ENCODE results near the genes CYSLTR2 and TRIM13.

DNA sequence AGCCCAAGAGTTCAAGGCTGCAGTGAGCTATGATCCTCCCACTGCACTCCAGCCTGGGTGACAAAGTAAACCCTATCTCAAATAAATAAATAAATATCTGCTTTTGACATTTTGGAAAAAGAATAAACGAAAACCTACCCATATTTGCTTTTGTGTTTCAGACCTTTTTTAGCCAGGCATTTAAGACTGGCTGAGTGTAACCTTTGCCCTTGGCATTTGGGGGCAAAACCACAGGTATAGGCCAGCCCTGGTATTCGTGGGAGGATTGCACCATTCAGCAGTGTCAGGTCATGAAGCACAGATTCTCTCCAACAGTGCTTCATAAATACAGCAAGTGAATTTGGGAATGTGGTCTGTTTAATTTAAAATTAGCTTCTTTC lies 14.9 kb upstream of the RCBTB2 start:
- PRO-cap: no peak
- RAMPAGE, long total RNA, 2 experiments: no peak in any of the 2 experiments

GRCh38 chr13:48571511-48572088 lies 38.7 kb upstream of the RCBTB2 start:
- PRO-cap: no peak
- RAMPAGE, long total RNA, 2 experiments: no peak in any of the 2 experiments

DNA sequence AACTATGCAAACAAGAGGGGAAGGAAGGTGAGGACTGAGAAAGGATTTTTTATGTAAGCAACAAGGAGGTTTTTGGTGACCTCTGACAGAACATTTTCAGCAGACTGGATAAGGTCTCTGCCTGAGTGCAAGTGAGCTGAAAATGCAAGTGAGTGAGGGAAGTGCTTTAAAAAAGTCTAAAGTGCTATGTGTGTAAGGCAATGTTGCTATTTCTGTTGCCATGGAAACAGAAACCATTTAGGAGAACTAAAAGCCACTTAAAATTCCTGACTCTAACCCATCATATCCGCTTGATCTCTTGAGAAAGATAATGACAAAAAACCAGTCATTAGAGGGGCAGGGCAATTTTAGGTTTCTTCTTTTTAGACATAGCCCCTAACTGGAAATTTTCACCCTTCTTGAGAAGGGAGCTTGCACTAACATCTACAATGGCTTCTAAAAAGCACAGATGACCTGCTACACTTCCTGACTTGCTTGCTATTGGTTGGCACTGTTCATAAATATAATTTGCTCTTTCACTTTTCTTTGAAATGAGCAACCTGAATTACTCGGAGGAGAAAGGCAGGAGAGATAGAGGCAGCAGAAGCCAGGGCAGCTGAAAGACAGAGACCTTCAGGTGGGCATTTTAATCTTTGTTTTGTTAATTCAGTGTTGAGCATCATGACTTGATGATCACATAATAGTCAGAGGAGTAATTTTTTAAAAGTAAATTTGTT lies at the start of gene CYSLTR2:
CYSLTR2 (plus strand) TSS at position 528 of the 716 bp plus-strand sequence.
- PRO-cap: bidirectional peak, plus-strand start at position 313 of the sequence, minus-strand start at position 144 of the sequence; unidirectional peak, plus-strand start at position 528 of the sequence
- RAMPAGE, long total RNA, 2 experiments: start-site peak on the plus strand in 1 of 2 experiments, centred at position 531 of the sequence, 87 reads per replicate

GRCh38 chr13:49110446-49110919 lies 109.7 kb upstream of the MLNR start:
- PRO-cap: no peak
- RAMPAGE, long total RNA, 2 experiments: no peak in any of the 2 experiments

DNA sequence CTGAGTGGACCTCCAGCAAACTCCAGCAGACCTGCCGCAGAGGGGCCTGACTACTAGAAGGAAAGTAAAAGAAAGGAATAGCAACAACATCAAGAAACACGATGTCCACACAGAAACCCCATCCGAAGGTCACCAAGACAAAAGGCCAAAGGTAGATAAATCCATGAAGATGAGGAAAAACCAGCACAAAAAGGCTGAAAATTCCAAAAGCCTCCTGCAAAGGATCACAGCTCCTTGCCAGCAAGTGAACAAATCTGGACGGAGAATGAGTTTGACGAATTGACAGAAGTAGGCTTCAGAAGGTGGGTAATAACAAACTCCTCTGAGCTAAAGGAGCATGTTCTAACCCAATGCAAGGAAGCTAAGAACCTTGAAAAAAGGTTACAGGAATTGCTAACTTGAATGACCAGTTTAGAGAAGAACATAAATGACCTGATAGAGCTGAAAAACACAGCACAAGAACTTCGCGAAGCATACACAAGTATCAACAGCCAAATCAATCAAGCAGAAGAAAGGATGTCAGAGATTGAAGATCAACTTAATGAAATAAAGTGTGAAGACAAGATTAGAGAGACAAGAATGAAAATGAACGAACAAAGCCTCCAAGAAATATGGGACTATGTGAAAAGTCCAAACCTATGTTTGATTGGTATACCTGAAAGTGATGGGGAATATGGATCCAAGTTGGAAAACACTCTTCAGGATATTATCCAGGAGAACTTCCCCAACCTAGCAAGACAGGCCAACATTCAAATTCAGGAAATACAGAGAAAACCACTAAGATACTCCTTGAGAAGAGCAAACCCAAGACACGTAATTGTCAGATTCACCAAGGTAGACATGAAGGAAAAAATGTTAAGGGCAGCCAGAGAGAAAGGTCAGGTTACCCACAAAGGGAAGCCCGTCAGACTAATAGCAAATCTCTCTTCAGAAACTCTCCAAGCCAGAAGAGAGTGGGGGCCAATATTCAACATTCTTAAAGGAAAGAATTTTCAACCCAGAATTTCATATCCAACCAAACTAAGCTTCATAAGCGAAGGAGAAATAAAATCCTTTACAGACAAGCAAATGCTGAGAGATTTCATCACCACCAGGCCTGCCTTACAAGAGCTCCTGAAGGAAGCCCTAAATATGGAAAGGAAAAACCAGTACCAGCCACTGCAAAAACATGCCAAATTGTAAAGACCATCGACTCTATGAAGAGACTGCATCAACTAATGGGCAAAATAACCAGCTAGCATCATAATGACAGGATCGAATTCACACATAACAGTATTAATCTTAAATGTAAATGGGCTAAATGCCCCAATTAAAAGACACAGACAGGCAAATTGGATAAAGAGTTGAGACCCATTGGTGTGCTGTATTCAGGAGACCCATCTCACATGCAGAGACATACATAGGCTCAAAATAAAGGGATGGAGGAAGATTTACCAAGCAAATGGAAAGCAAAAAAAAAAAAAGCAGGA lies 100.4 kb upstream of the MLNR start:
- PRO-cap: no peak
- RAMPAGE, long total RNA, 2 experiments: no peak in any of the 2 experiments

DNA sequence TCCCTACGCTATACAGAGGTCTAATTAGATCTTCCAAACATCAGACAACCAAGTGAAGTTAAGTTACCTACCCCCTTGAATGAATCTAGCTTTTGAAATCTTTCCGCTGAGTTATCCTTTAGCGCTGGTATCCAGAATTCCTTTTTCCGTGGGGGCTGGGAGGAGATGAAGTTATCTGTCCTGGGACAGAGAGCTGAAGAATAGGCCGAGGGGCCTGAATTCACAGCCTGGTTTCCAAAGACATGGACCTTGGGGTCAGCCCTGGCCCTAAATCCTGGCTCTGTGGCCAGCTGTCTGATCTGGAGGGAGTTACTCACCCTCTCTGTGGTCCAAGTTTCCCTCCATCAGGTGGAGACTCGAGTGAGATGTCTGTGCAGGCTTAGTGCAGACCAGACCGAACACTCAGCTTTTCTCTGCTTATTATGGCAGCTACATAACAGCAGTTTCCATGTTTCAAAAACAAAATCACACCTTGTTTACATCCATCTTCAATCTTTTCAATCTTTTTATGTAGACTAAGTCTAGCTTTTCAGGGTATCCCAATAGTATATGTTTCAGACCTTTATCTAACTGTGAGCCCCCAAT lies 59.6 kb downstream of the CDADC1 start:
- PRO-cap: bidirectional peak, plus-strand start at position 382 of the sequence, minus-strand start at position 244 of the sequence
- RAMPAGE, long total RNA, 2 experiments: no peak in any of the 2 experiments

GRCh38 chr13:49641837-49642571 lies 13.7 kb downstream of the ARL11 start:
- PRO-cap: unidirectional peak, plus-strand start at chr13:49642167
- RAMPAGE, long total RNA, 2 experiments: no peak in any of the 2 experiments

- PRO-cap: no peak
- RAMPAGE, long total RNA, 2 experiments: no peak in any of the 2 experiments
Observed at GRCh38 chr13:49686534-49687339, 4.5 kb downstream of the EBPL start.

DNA sequence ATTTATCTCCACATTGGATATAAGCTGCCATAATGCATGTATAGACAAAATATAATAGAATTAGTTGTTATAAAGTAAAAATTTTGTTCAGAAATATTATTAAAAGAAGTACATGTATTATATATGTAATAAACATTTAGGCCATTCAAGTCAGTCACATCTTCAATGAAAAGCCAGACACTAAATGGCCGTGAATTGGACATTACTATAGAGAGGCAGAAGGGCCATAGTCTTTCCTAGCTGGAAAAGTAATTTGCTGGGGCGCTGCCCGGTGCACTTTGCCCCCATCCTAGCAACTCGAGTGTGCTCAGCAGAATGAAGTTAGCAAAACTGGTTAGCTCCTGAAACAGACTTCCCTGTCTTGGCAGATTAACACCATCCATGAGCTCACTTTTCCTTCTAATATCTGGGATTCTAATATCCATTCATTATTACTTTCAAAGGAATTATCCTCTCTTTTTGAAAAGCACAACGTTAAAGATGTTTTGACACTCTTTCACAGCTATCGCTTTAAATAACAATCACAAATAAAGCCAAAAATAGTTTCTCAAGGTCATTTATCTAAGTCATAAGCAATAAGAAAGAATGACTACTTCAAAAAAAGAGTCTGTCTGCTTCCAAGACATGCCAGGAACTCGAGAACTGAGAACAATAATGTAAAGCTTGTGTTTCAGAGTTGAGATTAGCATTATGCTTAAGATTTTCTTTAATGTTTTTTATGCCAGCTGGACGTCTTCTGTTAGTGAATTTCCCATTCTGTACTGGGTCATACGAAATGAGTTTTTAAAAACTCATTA lies 2.9 kb upstream of the SPRYD7 start:
- PRO-cap: no peak
- RAMPAGE, long total RNA, 2 experiments: no peak in any of the 2 experiments

DNA sequence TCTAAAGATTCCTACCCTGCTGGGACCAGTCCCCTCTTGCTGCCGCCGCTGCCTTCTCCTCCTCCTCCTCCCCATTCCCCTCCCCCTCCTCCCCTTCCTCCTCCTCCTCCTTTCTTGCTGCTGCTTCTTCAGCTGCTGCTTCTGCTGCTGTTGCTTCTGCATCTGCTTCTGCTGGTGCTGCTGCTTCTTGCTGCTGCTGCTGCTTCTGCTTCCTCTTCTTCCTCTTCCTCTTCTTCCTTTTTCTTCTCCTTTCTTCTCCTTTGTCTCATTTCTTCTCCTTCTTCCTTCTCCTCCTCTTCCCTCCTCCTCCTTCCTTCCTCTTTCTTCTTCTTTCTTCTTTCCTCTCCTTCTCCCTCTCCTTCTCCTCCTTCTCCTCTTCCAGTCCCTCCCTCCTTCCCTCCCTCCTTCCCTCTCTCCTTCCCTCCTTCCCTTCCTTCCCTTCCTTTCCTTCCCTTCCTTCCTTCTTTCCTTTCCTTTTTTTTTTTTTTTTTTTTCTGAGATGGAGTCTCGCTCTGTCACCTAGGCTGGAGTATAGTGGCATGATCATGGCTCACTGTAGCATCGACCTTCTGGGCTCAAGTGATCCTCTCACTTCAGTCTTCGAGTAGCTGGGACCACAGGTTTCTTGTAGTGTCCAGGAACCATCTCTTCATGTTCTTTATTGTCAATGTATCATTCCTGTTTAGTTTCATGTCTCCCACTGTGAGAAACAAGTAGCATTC lies 20.2 kb upstream of the SPRYD7 start:
- PRO-cap: no peak
- RAMPAGE, long total RNA, 2 experiments: no peak in any of the 2 experiments

- PRO-cap: bidirectional peak, plus-strand start at chr13:49996003, minus-strand start at chr13:49995962
- RAMPAGE, long total RNA, 2 experiments: no peak in any of the 2 experiments
Observed at GRCh38 chr13:49995506-49996073, 1.3 kb upstream of the TRIM13 start.

DNA sequence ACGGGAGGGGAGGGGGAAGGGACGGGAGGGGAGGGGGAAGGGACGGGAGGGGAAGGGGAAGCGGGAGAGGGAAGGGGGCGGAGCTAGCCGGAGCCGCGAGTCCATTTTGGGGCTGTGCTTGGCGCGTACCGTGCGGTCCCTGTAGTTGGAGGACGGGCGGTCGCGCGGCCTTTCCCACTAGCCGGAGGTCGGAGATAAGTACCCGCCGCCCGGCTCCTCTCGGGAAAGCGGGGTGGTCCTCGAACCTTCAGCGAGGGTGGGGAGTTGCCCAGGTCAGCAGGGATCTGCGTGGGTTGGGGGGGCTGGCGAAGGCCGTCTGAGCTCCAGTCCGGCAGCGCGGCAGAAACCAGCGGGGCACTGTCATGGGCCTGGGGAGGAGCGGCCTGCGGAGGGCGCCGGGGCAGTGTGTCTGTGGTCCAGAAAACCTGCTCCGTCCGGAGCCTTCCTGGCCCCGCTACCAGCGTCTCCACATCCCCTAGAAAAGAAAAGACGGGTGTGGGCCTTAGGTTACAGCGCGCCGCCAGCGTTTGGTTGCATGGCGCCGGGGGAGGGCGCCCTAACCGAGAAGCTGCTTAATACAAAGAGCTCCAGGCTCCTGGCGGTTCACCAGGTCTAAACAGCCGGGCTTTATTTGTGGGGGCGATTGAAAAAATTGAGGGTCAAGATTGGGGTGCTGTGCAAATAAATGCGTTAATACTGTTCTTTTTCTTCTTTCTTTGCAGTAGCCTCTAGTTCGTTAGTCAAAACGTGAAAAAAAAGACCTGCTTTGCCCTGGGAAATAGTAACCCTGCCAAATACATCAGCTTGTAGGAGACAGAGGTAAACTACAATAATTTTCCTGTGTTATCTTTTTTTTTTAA lies at the start of gene TRIM13:
TRIM13 (plus strand) TSS at position 98 of the 860 bp plus-strand sequence.
- PRO-cap: bidirectional peak, plus-strand start at position 104 of the sequence, minus-strand start outside the sequence; bidirectional peak, plus-strand start at position 342 of the sequence, minus-strand start at position 318 of the sequence; unidirectional peak, minus-strand start at position 483 of the sequence; unidirectional peak, minus-strand start at position 529 of the sequence
- RAMPAGE, long total RNA, 2 experiments: start-site peak on the plus strand in 2 of 2 experiments, centred at positions 98 to 128 of the sequence, 32 to 265 reads per replicate

GRCh38 chr13:50001301-50001777 lies 4.5 kb downstream of the TRIM13 start:
- PRO-cap: no peak
- RAMPAGE, long total RNA, 2 experiments: no peak in any of the 2 experiments

DNA sequence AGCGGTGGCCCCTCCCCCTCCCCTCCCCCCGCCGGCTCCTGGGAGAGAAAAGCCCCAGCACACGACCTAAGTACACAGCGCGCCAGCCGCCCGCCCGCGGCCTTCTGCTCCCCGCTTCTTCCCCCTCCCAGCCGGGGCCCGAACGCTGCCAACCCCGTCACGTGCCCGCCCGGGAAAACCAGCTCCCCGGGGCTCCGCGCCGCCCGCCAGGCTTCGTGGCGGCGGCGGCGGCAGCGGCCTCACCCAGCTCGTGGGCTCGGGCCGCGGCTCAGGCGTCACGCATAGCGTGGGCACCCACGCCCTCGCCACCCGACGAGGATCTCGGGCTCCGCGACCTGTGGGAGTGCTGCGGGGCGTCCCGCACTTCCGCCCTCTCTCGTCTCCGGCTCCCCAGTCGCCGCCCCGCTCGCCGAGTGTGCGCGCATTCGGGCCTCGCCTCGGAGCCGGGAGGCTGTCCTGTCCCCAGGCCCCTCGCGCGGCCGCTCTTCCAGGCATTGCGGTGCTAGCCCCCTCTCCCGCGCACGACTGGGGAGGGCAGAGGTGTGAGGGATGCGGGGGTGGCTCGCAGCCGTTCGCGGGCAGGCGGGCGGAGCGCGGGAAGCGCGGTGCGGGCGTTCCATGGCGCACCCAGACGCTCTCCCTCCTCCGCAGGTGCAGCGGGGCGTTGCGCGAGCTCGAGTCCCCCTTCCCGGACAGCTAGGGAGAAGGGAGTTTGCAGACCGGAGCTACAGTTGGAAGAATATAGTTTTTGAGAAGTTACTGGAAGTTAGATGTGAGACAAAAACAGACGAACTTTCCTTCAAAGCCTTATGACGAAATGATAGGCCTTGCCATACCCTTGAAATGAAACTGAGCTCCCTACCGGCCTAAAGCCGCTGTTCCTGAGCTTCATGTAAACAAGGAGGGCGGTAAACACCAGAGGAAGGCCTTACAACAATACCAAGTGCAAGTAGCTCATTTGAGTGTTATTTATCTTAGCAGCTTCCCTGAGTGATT lies 110.7 kb downstream of the KCNRG start:
- PRO-cap: bidirectional peak, plus-strand start at position 209 of the sequence, minus-strand start at position 106 of the sequence
- RAMPAGE, long total RNA, 2 experiments: no peak in any of the 2 experiments

GRCh38 chr13:50393609-50394168 lies 378.4 kb downstream of the KCNRG start:
- PRO-cap: no peak
- RAMPAGE, long total RNA, 2 experiments: no peak in any of the 2 experiments

GRCh38 chr13:50510479-50510901 lies 333.0 kb downstream of the DLEU7 start:
- PRO-cap: no peak
- RAMPAGE, long total RNA, 2 experiments: no peak in any of the 2 experiments

- PRO-cap: no peak
- RAMPAGE, long total RNA, 2 experiments: no peak in any of the 2 experiments
Observed at GRCh38 chr13:50511864-50512471, 331.5 kb downstream of the DLEU7 start.

DNA sequence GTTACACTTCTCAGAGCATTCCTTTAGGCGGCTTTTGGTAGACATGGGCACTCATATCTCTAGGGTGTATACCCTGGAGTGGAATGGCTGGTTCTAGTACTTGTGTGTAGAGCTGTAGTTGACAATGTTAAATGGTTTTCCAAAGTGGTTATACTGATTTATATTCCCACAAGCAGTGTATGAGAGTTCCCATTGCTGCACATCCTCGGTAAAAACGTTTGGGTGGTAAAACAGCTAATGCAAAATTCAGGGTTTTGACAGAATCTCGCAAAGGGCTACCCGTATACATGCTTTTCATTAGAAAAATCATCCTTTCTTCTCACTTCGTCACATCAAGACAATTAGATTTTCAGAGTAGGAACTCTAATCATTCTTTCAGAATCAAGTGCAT lies 1.8 kb downstream of the RNASEH2B start:
- PRO-cap: no peak
- RAMPAGE, long total RNA, 2 experiments: no peak in any of the 2 experiments

- PRO-cap: no peak
- RAMPAGE, long total RNA, 2 experiments: no peak in any of the 2 experiments
Observed at GRCh38 chr13:51434191-51435455, 18.2 kb downstream of the INTS6 start.

DNA sequence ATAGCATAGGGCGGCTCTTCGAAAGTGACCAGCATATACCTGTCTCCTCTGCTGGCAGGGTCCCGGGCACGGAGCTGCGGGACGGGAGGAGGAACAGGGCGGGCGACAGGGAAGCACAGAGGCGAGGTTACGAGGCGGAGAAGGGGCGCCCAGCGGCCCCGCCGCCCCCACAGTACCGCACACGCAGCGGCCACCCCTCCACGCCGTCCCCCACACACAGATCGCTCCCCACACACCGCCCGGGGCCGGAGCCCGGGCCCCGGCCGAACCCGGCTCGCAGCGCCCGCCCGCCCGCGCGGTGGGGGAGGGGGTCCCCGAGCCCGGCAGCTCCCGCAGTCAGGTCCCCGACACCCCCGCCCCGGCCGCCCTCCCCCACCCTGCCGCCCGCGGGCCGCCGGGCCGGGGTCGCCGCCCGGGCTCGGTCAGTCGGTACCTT lies 836 bp downstream of the INTS6 start:
- PRO-cap: unidirectional peak, plus-strand start at position 57 of the sequence; unidirectional peak, plus-strand start at position 233 of the sequence; unidirectional peak, minus-strand start at position 300 of the sequence
- RAMPAGE, long total RNA, 2 experiments: start-site peak on the minus strand in 2 of 2 experiments, centred at positions 267 to 270 of the sequence, 17 to 22 reads per replicate

Data from right atrium auricular region (tissue), 2 donors.